ENCODE measurements around a stretch of chr10.

DNA sequence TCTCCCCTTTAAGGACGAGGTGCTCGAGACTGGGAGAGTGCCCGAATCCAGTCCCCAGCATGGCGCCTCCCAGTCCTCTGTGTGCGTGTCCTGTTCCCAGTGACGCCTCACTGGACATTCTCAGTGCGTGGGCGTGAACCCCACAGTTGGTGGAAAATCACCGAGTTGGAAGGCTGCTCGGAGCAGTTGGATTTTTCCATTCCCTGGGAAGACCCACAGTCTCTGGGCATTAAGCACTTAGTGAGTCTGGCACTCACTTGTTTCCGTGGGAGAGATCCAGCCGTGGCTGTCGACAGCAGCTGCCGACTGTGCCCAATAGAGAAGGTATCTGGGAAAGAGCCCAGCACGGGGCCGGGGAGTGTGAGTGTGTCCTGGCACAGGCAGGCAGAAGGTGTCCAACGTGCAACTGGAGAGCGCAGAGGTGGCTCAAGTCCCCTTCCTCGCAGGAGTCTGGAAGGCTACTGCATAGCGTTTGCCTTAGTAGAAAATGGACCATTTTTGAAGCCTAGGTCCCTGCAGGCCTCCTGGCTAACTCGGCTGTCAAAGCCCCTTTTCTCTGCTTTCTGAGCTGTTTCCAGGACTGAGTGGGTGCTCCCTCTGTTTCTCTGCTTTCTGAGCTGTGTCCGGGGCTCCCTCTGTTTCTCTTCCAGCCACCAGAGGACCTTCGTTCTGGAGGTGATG is 37.3 kb downstream of the PFKP start:
- PRO-cap, 4 experiments = no peak in any of the 4 experiments
- RAMPAGE, long total RNA, 2 experiments = no peak in any of the 2 experiments
- RRBS = 90% methylated on average over 1 of the region's 23 CpGs

DNA sequence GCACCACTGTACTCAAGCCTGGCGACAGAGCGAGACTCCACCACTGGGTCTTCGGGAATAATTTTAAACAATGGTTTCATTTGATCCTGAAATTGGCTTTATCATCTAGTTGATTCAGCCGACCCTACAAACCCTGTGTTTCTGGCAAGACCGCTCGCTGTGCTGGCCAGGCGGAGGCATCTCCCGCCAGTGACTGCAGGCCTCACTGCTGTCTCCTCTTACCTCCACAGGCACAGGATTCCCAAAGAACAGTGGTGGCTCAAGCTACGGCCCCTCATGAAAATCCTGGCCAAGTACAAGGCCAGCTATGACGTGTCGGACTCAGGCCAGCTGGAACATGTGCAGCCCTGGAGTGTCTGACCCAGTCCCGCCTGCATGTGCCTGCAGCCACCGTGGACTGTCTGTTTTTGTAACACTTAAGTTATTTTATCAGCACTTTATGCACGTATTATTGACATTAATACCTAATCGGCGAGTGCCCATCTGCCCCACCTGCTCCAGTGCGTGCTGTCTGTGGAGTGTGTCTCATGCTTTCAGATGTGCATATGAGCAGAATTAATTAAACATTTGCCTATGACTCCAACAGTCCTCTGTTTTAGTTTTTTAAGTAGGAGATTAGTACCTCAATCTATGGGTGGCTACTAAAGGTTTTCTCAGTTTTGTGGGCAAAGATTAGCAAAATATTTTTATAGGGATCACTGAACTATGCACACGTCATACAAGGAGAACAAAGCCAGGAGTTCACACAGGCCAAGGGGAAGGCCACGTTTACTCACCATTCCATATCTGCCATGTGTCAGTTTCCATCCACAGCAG is 36.2 kb downstream of the PITRM1 start:
- PRO-cap, 4 experiments = no peak in any of the 4 experiments
- RAMPAGE, long total RNA, 2 experiments = no peak in any of the 2 experiments
- RRBS = no CpG with 5 or more reads among the region's 19 CpGs

DNA sequence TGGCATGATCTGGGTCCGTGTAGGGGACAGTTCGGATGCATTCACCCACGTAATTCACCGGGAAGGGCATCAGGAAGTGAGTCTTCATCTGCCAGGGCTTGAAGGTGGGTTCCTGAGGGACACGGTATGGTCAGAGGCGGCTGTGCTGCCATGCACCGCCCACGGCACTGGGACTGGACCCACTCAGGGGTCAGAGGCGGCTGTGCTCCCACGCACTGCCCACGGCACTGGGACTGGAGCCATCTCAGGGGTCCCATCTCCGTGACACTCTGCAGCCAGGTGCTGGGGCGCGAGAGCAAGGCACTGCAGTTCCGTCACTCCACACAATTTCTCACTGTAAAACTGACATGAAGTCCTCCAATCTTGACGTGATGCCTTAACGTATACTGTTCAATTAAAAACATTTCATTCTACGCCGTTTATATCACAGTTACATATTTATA is 29.2 kb downstream of the PITRM1 start:
- PRO-cap, 4 experiments = no peak in any of the 4 experiments
- RAMPAGE, long total RNA, 2 experiments = no peak in any of the 2 experiments
- RRBS = no CpG with 5 or more reads among the region's 19 CpGs

GRCh38 chr10:3262821-3263058 is 90.2 kb upstream of the PITRM1 start:
- PRO-cap, 4 experiments = no peak in any of the 4 experiments
- RAMPAGE, long total RNA, 2 experiments = no peak in any of the 2 experiments
- RRBS = no CpG with 5 or more reads among the region's 3 CpGs

GRCh38 chr10:3424372-3424968 is 251.9 kb upstream of the PITRM1 start:
- PRO-cap, 4 experiments = peak in 1 of 4 experiments; most common minus-strand start chr10:3424563 (in 1)
- RAMPAGE, long total RNA, 2 experiments = no peak in any of the 2 experiments
- RRBS = 54% methylated on average over 4 of the region's 21 CpGs

DNA sequence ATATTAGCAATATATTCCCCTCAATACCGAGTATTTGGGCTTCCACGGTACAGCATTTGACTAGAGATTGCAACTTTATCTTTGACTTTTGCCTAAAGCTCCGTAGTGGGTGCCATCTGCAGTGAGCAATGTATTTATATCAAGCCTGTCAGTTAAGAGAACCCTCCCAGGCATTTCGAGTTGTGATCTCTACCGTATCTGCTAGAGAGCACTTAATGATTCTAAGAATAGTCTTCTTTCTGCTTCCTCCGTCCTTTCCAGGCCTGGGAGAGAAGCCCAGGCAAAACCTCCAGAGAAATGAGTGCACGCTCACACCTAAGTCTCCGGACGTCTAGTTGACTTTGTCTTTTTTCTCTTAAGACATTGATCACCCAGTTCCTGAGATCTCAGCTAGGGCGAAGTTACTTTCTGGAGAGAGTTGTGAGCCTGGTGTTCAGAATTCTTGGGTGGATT is 210.5 kb downstream of the KLF6 start:
- PRO-cap, 4 experiments = no peak in any of the 4 experiments
- RAMPAGE, long total RNA, 2 experiments = no peak in any of the 2 experiments
- RRBS = no CpG with 5 or more reads among the region's 10 CpGs

- PRO-cap, 4 experiments = no peak in any of the 4 experiments
- RAMPAGE, long total RNA, 2 experiments = no peak in any of the 2 experiments
- RRBS = no CpG with 5 or more reads among the region's 14 CpGs
These were observed 10.9 kb downstream of the KLF6 start for GRCh38 chr10:3773961-3774637.

- PRO-cap, 4 experiments = peak in 2 of 4 experiments; most common minus-strand start chr10:3786675 (in 2)
- RAMPAGE, long total RNA, 2 experiments = no peak in any of the 2 experiments
- RRBS = no CpG with 5 or more reads among the region's 20 CpGs
These were observed 1.5 kb upstream of the KLF6 start for GRCh38 chr10:3786281-3787155.

DNA sequence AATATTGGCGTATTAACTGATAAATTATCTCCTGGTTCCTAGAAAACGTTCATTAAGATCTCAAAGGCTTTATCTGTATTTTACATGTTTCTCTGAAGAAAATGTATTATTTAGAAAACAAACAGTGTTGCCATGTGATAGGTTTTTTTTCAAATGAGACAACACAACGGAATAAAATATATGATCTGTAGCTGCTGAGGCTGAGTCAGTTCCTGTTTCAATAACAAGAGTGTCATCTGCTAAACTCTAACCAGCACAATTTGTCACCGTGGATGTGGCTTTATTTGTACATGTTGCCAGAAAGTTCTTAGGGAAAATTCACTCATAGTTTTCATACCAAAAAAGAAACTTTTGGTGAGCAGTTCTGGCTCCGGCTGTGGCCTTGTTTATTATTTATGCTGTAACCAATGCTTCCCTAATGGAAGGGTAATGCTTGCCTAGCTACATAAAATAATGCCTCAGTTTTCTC is 20.2 kb upstream of the KLF6 start:
- PRO-cap, 4 experiments = peak in 1 of 4 experiments; most common plus-strand start position 334 of the sequence (in 1)
- RAMPAGE, long total RNA, 2 experiments = no peak in any of the 2 experiments
- RRBS = no CpG with 5 or more reads among the region's 5 CpGs

DNA sequence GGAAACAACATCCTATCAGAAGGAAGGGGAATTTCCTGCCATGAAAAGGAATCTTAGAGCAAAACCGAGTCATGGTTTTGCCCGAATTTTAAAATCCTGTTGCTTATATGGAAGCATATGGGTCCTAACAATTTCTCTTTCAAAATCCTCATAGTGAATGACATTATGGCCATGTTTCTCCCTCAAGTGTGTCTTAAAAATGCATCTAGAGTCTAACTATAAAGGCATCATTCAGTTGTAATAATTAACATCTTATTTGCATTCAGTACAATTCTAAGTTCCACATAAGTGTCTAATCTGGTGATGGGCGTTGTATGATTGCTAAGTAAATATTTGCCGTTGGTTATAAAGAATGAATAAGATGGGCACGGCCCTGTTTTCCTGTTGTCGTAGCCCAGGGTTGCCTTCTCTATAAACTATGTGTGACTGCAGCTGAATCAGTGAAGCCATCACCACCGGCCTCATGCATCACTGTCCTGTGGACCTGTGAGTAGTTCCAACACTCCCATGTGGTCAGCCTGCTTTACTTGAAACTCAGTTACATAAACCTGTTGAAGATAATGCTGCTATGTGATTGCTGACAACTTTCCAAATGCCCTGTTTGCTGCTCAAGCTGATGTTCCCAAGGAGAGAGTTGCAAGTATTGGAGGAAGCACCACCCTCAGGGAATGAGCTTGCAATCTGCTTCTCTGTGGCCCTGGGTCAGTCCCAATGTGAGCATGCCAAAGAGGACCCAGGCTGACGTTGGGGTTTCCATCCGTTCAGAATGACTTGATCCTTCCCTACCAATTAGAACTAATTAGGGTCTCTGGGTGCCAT is 21.6 kb upstream of the KLF6 start:
- PRO-cap, 4 experiments = no peak in any of the 4 experiments
- RAMPAGE, long total RNA, 2 experiments = no peak in any of the 2 experiments
- RRBS = no CpG with 5 or more reads among the region's 9 CpGs

GRCh38 chr10:3852014-3852210 is 66.9 kb upstream of the KLF6 start:
- PRO-cap, 4 experiments = peak in 2 of 4 experiments; most common minus-strand start chr10:3852134 (in 2)
- RAMPAGE, long total RNA, 2 experiments = no peak in any of the 2 experiments

- PRO-cap, 4 experiments = no peak in any of the 4 experiments
- RAMPAGE, long total RNA, 2 experiments = no peak in any of the 2 experiments
- RRBS = no CpG with 5 or more reads among the region's 2 CpGs
These were observed 82.4 kb upstream of the KLF6 start for GRCh38 chr10:3867240-3867941.

DNA sequence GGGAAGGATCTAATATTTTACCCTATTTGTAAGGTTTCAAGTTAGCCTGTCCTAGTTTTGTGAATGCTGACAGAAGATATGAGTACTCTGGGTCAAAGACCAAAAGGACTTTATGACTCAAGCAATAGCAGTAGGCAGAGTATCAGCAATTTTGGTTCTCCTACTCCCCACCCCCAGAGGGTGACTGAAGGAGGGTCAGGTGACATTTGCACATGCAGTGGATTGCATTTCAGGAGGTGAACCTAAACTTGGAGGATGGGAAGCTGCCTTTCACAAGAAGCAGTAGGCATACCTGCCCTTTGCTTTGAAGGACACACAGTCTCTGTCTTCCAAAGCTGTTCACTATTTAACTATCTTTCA is 84.1 kb upstream of the KLF6 start:
- PRO-cap, 4 experiments = no peak in any of the 4 experiments
- RAMPAGE, long total RNA, 2 experiments = no peak in any of the 2 experiments

GRCh38 chr10:3911503-3912407 is 126.7 kb upstream of the KLF6 start:
- PRO-cap, 4 experiments = peak in 1 of 4 experiments; most common plus-strand start chr10:3911905 (in 1); most common minus-strand start chr10:3911801 (in 1)
- RAMPAGE, long total RNA, 2 experiments = no peak in any of the 2 experiments
- RRBS = no CpG with 5 or more reads among the region's 16 CpGs

GRCh38 chr10:3951863-3952232 is 166.8 kb upstream of the KLF6 start:
- PRO-cap, 4 experiments = peak in 1 of 4 experiments; most common minus-strand start chr10:3952147 (in 1)
- RAMPAGE, long total RNA, 2 experiments = no peak in any of the 2 experiments
- RRBS = no CpG with 5 or more reads among the region's 12 CpGs

DNA sequence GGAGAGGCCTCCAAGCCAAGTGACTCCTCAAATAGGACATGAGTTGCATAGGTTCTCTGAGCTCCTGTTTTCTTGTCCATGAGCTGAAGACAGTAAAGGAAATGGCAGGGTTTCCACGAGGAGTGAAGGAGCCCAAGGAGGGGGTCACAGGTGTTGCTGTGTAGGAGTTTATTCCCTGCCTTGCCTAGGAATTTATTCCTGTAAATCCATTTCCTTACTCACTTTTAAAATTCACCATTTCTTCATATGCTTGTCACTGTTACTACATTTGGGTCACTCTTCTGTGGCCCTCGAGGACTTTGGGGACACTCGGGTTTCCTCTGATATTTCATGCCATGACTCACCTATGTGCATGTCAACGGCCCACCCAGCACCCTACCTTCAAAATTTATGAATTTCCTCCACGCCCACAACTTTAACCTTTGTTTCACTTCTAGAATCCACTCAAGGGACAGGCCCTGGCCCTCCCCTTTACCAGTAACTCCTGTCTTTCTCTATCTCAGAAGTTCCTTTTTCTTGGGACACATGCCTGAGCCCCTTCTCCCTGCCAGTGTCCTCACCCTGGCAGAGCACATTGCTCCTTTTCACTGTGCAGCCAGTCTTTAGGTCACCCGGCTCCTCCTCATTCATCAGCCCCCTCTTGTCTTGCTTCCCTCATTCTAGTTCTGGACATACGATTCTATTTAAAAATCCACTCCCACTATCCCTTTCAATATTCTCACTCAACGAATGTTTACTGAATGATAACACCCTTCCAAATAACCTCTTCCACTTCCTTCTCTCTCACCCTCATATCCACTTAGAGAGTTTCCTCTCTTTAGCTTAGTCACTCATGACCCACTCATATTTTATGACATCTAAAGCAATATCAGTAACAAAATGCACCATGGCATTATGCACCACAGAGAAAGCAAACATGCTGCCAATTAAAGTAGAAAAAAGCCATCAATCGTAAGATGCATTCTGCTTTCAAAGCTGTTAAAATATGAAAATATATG is 282.6 kb upstream of the KLF6 start:
- PRO-cap, 4 experiments = no peak in any of the 4 experiments
- RAMPAGE, long total RNA, 2 experiments = no peak in any of the 2 experiments
- RRBS = no CpG with 5 or more reads among the region's 9 CpGs

- PRO-cap, 4 experiments = no peak in any of the 4 experiments
- RAMPAGE, long total RNA, 2 experiments = no peak in any of the 2 experiments
- RRBS = no CpG with 5 or more reads among the region's 1 CpG
These were observed 391.6 kb upstream of the KLF6 start for GRCh38 chr10:4176594-4176971.

GRCh38 chr10:4241455-4242321 is 456.7 kb upstream of the KLF6 start:
- PRO-cap, 4 experiments = peak in 4 of 4 experiments; most common plus-strand start chr10:4242005 (in 4); most common minus-strand start chr10:4241801 (in 1)
- RAMPAGE, long total RNA, 2 experiments = no peak in any of the 2 experiments
- RRBS = no CpG with 5 or more reads among the region's 10 CpGs

DNA sequence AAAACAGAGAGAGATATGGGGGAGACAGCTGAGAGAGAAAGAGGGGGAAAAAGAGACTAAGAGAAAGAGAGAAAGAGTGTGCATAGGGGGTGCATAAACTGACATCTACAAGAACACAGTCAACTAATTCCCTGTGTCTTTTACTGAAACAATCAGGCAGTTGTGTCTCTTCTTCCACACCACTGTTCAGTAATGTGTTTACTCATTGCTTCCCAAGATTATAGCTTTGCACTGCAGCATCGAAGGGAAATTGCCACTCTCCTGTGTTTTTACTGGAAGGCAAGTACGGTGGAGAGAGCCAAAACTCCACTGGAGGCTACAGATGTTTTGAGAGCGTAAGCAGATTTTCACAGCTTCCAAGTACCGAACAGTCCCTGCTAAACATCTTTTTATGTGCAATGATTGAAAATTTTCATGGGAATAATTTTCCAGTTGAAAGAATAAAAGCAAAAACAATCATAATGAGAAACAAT is 510.5 kb upstream of the AKR1E2 start:
- PRO-cap, 4 experiments = no peak in any of the 4 experiments
- RAMPAGE, long total RNA, 2 experiments = no peak in any of the 2 experiments
- RRBS = no CpG with 5 or more reads among the region's 4 CpGs

- PRO-cap, 4 experiments = no peak in any of the 4 experiments
- RAMPAGE, long total RNA, 2 experiments = no peak in any of the 2 experiments
- RRBS = no CpG with 5 or more reads among the region's 6 CpGs
These were observed 163.5 kb upstream of the AKR1E2 start for GRCh38 chr10:4662433-4662898.

Measured in uterus (tissue), 7 donors.